Left ventricle myocardium (tissue), 1 donor: Measurements from ENCODE around the gene HHIPL1.

DNA sequence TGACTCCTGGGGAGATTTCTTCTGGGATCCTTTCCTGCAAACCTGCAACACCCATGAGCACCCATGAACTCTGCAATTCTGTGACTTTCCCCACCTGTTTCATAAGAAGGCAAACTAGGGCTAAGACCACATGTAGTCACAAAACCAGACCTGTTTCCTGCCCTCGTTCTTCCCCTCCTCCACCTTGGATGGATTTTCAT lies 1084.7 kb downstream of the BCL11B start:
- PRO-cap = no peak

DNA sequence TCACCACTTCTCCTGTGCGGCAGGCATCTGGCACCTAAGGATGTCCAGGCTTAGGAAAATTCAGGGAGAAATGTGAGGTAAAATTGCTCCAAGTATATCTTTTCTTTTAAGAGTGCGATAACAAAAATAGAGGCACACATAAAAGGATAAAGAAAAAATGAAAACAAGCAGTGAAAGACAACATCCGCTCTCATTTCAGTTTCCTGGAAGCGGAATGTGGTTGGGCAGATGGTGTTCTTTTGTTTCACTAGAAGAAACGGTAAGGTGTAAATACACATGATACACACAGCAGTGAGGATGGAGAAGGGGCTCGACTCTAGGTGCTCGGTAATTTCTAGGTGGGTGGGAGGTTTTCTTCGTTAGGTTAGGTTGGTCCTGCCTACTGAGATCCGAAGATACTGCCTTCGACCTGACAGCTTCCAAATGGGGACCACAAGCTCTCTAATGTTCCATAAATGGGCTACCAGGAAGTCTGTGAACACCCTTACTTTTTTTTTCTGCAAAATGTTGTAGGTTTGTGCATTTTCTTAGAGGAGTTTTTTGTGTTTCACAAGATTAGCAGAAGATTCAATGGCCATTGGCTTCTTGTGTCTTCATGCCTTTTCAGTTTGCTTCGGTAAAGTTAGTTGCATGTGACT lies 1082.5 kb downstream of the BCL11B start:
- PRO-cap = no peak

DNA sequence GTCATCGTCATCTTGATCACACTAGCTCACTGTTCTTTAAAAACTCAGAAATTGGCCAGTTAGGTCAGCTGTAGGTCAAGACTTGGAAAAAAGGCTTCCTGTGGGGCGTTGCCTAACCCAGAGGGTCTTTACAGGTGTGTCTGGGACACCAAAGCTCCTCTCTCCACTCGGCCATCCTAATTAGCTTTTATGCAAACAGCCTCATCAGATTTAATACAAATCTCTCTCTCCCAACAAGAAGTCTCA lies 239.4 kb downstream of the BCL11B start:
- PRO-cap = no peak

GRCh38 chr14:99195638-99196410 lies 76.2 kb downstream of the BCL11B start:
- PRO-cap = no peak

DNA sequence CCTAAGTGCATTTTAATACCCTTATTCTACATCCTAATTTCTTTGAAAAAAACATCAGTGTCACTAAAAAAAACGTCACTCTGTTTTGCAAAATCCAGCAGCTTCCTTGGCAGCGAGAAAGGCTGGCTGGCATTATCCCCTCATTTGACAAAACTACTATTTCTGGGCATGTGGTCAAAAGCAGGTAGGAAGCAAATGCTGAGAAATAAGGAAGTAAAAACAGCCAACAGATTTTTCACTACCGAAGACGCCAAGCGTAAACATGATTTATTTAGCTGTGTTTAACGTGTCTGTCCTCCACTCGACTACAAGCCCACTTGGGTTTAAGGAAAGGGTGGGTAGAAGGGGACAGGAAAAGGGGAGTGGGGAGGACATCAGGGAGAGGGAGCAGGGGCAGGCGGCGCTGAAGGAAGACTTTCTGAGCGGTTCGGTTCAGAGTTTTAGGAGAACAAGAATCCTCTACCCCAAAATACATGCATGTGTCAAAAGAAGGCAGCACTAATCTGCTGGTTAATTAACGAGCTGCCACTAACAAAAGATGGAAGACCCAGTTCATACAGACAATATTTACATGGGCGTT lies 30.2 kb downstream of the BCL11B start:
- PRO-cap = no peak

GRCh38 chr14:99270355-99271431 lies 1.3 kb downstream of the BCL11B start:
- PRO-cap = no peak

GRCh38 chr14:99320024-99320633 lies 48.1 kb upstream of the BCL11B start:
- PRO-cap = no peak

DNA sequence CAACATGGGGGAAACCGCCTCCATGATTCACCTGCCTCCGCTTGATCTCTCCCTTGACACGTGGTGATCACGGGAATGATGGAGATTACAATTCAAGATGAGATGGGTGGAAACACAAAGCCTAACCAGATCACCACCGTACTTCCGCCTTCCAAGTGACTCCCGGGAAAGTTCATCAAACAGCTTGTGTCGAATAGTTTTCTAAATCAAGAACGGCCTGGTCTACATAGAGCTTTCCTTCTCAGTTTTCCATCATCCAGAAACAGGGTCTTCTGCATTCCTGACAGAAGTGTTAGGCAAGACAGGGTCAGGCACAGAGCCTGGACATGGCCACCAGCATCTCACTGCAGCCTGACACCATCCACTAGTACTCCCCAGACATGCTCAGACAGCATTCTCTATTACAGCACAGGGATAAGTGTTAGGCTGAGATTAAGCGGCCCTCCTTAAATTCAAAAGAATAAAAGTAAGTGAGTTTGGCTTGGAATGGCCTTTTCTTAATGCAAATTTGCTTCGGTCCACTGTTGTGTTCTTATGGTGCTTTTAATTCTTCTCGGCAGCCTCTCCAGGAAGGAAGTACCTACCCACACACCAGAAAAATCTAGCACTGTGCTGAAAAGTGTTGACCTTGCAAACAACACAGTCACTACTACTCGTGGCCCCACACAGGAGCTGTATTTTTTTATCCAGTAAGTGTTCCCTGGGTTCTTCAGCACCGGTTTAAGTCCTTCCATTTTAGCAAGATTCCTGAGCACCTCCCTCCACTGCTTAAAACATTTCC lies 44.3 kb downstream of the SETD3 start:
- PRO-cap = no peak

- PRO-cap = no peak
Measured at GRCh38 chr14:99468621-99469448, 11.8 kb downstream of the SETD3 start.

- PRO-cap = unidirectional peak, plus-strand start at chr14:99538347
Measured at GRCh38 chr14:99538226-99538702, 57.1 kb downstream of the CCNK start.

DNA sequence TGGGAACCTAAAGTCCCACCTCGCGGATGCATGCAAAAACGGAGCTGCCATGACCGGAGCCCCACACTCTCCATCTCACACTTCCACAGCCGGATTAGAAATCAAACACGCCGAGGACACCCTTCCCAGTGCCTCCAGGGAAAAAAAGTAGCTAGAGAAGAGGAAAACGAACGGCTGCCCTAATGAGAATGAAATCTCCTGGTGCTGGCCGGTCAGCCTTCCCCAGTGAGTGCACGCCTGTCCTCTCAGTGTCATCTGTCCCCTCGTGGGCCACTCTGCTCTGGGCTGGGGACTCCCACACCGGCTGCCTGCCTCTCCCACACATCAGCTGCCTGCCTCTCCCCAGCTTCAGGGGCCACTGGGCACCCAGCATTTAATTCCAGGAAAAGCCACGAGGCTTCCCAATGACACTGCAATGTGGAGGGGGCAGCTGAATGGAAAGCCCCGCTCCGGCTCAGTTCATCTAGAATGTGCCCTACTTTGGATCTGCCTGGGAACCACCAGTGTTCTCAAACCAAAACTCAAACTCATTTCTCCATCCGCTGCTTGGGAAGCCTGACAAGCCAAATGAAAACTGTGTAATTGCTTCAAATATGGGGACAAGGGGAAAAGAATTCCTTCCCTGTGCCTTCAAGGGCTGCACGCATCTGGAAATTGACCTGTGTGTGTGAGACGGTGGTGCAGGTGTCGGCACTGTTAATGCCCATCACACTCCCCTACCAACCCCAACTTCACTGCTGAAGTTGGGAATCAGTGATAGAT lies 58.9 kb downstream of the CCDC85C start:
- PRO-cap = no peak

DNA sequence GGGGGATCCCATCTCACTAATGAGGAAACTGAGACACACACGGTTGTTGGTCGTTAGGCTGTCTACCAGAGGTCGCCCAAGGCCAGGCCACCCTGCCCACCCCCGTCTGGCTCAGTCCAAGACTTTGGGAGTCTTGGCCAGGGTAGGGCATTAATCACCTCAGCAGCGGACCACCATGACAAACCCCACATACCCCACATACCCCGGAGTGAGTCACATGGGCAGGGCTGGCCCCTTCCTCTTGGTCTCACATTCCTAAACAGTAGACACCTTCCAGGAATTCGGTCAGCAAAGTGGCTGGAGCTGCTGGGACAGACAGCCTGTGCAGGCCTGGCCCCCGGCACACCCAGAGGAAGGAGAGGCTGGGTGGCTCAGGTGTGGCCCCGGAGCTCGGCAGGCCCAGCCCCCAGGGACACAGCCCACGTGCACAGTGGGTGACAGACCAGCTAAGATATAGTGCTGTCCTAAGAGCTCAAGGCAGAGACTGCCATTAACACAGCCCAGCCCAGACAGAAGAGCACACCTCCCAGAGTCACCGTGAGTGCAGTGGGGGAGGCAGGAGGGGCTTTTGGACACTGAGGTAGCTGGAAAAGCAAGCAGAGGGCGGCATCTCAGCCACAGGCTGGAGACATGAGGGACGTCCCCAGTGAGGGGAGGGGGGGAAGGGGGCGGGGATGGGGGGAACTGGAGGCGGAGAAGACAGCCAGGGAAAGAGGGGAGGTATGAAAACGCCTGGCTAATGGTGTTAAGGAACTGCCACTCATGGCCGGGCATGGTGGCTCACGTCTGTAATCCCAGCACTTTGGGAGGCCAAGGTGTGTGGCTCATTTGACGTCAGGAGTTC lies 24.0 kb downstream of the CCDC85C start:
- PRO-cap = no peak

DNA sequence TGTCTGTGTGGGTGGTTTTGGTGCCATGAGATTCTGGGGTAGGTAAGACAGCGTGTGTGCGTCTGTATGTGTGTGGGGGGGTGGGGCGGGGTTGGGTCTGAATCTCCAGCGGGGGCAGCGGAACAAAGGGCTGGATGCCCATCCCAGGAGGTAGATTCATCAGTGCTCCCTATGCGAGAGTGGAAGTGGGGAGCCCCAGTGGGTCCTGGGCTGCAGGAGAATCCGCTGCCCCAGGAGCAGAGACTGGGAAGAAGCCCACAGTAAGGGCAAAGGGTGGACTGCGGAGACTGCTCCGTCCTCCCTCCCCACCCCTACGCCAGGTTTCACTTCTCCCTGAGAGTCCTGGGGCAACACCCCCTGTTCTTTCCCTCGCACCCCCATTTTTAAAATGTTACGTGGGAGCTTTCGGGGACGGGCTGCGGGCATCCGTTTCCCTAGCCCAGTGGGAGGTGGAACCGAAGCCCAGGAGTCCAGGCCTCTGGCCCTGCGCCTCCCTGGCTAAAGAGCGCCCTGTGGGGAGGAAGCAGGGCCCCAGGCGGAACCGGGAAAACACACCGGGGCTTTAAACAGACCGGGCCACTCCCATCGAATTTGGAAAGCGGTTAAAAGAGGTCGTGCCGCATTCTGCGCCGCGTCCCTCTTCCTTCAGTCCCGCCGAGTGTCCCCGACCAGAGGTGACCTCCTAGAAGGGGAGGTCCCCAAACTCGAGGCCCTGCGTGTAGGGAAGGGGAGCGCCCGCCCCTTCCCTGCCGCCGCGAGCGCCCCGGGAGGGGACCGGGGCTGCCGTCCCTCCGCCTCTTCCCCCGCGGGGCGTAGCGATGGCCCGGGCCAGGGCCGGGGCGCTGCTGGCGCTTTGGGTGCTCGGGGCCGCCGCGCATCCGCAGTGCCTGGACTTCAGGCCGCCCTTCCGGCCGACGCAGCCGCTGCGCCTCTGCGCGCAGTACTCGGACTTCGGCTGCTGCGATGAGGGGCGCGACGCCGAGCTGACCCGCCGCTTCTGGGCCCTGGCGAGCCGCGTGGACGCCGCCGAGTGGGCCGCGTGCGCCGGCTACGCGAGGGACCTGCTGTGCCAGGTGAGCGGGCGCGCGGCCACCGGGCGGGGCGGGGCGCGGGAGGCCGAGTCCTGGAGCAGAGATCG lies at the start of gene HHIPL1:
Gene HHIPL1 (plus strand): TSS at position 740 of the 1,138 bp plus-strand sequence.
- PRO-cap = unidirectional peak, plus-strand start at position 622 of the sequence; bidirectional peak, plus-strand start at position 940 of the sequence, minus-strand start at position 855 of the sequence

DNA sequence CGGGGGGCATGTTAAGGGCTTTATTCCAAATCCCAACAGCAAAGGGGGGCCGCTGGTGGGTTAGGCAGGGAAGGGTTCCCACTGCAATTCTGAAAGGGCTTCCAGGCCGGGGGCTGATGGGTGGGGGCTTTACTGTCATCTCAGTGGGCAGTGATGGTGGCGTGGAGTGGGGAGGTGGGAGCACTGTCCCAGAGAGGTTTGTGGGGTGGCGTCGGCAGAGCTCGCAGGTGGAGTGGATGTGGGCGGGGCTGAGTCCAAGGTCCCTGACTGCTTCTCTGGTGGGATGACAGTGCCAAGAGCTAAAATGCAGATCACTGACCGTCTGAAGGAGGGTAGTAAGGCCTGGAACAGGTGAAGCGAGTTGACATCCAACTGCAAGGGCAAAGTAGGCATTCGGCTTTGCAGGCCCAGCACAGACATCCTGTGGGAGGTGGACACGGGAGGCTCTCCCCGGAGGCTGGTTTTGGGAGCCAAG lies 121.5 kb upstream of the EVL start:
- PRO-cap = no peak

- PRO-cap = no peak
Measured at GRCh38 chr14:100018493-100018940, 46.7 kb upstream of the EVL start.

DNA sequence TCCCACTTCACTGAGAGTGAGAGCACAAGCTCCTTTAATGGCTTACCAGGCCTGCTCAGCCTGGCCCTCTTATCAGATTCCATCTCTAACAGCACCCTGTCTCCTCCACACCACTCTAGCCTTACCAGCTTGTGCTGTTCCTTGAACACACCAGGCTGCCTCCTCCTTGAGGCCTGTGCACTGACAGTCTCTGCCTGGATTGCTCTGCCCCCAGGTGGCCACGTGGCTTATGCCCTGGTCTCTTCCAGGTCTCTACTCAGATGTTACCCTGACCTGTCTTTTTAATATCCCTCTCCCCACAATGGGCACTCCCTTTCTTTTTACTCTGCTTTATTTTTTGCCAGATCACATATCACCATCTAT lies 40.0 kb upstream of the EVL start:
- PRO-cap = no peak

DNA sequence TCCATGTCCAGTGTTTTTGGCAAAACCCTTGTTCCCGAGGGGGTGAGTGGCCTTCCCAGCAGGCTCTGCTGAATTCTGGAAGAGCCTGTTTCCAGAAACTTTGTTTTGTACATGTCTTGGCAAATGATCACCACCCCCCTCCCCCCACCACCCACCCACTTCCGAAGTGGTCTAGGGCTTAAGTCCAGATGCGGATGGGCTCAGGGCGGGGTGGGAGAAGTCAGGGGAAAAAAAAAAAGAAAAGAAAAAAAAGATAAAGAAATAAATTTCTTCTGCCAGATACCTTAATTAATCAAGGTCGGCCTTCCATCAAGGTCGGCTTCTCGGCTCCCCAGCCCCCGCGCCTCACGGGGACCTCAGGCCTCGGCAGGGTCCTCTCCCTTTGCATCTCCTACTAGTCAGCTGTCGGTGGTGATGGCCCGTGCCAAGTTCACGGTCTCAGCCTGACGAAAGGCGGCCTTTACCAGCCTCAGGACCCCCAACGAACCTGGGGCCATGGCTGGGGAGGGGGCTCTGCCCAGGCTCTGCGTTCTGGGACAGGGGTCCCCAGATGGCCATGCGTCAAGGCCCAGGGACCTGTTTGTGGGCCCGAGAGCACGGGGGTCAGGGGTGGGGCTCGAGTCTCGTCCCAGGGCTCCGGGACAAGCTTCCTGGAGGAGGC lies 32.6 kb upstream of the DEGS2 start:
- PRO-cap = no peak

- PRO-cap = bidirectional peak, plus-strand start at chr14:100214661, minus-strand start at chr14:100214534
Measured at GRCh38 chr14:100214603-100214851, 24.4 kb upstream of the YY1 start.

DNA sequence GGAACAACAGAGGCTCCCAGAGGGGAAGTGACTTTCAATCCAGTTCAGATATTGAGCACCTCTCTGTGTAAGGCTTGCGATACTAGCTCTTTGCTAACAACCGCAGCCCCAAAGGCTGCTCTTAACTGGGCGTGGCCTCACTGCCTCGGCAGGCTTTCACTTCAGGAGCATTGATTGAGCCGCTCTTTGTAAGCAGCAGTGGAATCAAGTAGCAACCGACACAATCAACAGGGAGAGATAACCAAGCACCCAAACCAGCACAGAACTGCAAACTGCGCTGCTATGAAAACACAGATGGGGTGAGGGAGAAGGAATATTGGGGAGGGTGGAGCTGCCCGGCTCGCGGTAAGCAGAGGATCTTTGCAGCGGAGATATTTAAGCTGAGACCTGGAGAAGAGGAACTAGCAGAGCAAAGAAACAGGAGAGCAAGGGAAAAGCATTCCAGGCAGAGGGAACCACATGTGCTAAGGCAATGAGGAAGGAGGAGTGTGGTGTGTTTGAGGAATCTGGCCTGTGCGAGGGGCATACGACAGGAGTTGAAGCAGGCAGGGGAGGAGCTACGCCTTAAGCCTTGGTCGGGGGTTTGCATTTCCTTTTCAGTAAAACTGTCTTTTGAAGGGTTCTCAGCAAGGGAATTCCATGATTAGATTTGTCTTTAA lies 17.3 kb upstream of the YY1 start:
- PRO-cap = unidirectional peak, plus-strand start at position 189 of the sequence

DNA sequence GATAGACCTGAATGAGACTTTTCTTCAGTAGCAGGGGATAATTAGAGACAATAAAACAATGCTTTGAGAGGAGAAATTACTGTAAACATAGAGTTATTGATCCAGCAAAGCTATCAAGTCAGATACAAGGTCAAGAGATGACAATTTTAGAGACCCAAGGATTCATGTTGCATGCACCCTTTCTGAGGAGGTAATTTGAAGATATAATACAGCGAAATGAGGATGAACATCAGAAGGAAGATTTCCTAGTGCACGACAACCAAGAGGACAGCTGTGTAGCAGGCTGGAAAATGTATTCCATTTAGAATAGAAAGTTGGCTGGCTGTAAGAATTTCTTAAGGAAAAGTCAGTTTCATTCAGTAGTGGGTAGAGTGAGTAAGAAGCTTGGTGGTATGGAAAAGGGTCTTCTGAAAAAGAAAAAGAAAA lies 27.8 kb downstream of the YY1 start:
- PRO-cap = no peak